K562 (cell line): ENCODE measurements around a stretch of chr17.

DNA sequence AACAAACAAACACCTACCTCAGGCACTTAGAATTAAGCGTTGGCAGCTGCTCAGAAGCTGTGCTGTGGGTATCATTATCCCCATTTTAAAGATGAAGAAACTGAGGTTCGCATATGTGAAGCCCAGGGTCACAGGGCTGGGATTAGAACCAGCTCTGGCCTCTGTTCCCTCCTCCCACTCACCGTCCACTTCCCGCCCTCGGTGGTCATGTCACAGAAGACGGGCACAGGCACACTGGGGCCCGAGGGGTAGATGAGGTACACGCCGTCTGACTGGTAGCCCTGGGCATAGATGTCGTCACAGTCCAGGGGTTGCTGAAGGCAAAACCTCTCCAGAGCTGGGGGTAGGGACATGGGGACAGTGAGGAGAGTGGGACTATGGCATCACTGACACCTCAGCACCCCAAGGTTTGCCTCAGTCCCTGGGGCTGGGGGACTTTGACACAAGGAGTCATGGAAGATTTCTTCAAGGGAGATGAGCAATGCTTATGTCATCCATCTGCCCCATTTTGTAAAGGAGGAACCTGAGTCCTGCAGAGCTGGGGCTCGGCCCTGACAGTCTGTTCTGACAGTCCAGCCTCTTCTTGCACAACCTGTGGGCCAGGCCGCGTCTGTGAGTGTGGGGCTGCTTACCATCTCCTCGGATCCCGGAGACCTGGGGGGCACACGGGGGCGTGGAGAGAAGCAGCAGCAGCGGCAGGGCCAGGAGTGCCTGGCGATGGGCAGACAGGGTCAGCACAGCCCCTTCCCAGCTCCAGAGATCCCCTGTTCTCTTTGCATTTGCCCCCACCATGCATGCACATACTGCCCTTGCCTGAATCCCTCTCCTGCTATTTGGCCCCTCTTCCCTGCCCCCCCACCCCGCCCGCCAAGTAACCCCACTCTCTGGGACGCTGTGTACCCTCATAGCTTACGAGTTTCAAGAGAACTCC, 597 bp downstream of the MFAP4 start:
- RAMPAGE, long total RNA = no peak
- RRBS = no CpG with 5 or more reads among the region's 23 CpGs
PRO-cap:
- standard = no peak
- CoPRO, capped RNA only, 2 experiments = no peak in any of the 2 experiments
- CoPRO, capped and uncapped RNA, 2 experiments = no peak in any of the 2 experiments
- CoPRO, uncapped RNA only, 2 experiments = peak in 1 of 2 experiments; most common plus-strand start position 513 of the sequence (in 1)
CAGE:
- cytosol, long polyA plus RNA = no peak
- long polyA plus RNA = no peak
- nucleolus, long total RNA = no peak
- nucleus, long polyA plus RNA = no peak

GRCh38 chr17:19579290-19580507, 46.0 kb downstream of the SLC47A1 start:
- RAMPAGE, long total RNA = no peak
- RRBS = 32% methylated on average over 35 of the region's 101 CpGs
PRO-cap:
- standard = no peak
- CoPRO, capped RNA only, 2 experiments = no peak in any of the 2 experiments
- CoPRO, capped and uncapped RNA, 2 experiments = no peak in any of the 2 experiments
- CoPRO, uncapped RNA only, 2 experiments = no peak in any of the 2 experiments
CAGE:
- cytosol, long polyA plus RNA = no peak
- long polyA plus RNA = no peak
- nucleolus, long total RNA = no peak
- nucleus, long polyA plus RNA = no peak

DNA sequence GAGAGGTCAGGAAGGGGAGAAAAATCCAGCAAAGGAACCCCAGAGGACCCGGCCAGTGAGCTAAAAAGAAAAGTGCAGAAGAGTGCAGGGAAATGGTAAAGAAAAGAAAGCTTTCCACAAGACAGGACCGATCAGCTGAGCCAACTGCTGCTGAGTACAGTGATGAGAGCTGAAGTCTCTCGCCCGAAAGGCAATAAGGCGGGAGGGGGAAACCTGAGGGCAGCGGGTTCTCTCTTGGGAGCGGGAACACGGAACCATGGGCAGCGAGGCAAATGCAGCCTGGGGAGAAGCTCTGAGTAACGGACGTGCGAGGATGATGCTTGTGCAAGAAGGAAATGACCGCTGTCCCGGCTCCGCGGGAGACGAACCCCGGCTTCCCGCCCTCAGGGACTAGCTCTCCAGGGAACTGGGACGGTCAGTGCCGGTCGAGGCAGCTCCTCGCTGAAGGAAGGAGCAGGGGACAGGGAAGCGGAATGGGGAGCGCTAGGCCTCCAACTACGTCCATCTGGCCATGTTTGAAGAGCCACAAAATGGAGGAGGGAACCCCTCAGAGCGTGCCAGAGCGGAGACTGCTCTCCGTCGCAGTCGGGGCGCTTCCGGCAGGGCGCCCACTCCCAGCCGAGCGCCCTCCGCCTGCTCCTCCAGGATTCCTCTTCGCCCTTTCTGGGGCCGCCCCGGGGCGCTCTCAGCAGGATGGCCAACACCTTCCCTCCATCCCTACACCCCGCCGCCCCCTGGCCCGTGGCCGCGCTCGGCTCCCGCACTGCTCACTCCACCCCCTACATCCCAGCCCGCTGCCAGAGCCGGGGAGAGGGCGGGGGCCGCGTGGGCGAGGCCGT, 480 bp upstream of the ALDH3A2 start:
- RAMPAGE, long total RNA = no peak
- RRBS = 59% methylated on average over 13 of the region's 55 CpGs
PRO-cap:
- standard = bidirectional peak, plus-strand start outside the sequence, minus-strand start at position 774 of the sequence
- CoPRO, capped RNA only, 2 experiments = no peak in any of the 2 experiments
- CoPRO, capped and uncapped RNA, 2 experiments = no peak in any of the 2 experiments
- CoPRO, uncapped RNA only, 2 experiments = no peak in any of the 2 experiments
CAGE:
- cytosol, long polyA plus RNA = no peak
- long polyA plus RNA = no peak
- nucleolus, long total RNA = no peak
- nucleus, long polyA plus RNA = no peak

- RAMPAGE, long total RNA = no peak
- RRBS = no CpG with 5 or more reads among the region's 28 CpGs
PRO-cap:
- standard = no peak
- CoPRO, capped RNA only, 2 experiments = no peak in any of the 2 experiments
- CoPRO, capped and uncapped RNA, 2 experiments = no peak in any of the 2 experiments
- CoPRO, uncapped RNA only, 2 experiments = peak in 2 of 2 experiments; most common plus-strand start chr17:21001452 (in 1); most common minus-strand start chr17:21001451 (in 1)
CAGE:
- cytosol, long polyA plus RNA = no peak
- long polyA plus RNA = no peak
- nucleolus, long total RNA = no peak
- nucleus, long polyA plus RNA = no peak
These were observed 41.1 kb downstream of the USP22 start for GRCh38 chr17:21001315-21002493.

DNA sequence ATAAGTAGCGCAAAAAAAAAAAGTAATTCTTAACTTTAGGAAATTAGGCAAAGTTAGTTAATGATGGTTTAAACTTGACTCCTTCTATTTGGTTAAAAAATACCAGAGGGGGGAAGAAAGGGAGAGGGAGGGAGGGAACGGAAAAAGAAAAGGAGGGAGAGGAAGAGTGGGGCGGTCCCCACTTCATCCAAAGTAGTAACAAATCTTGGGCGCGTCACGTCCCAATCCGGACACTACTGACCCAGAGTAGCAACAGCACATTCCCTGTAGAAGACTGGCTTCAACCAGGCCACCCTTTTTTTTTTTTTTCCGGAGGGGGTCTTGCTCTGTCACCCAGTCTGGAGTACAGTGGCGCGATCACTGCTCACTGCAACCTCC, 2.2 kb downstream of the USP22 start:
- RAMPAGE, long total RNA = no peak
- RRBS = 3% methylated on average over 2 of the region's 10 CpGs
PRO-cap:
- standard = no peak
- CoPRO, capped RNA only, 2 experiments = no peak in any of the 2 experiments
- CoPRO, capped and uncapped RNA, 2 experiments = no peak in any of the 2 experiments
- CoPRO, uncapped RNA only, 2 experiments = no peak in any of the 2 experiments
CAGE:
- cytosol, long polyA plus RNA = no peak
- long polyA plus RNA = no peak
- nucleolus, long total RNA = no peak
- nucleus, long polyA plus RNA = no peak

- RAMPAGE, long total RNA = no peak
- RRBS = 3% methylated on average over 24 of the region's 63 CpGs
PRO-cap:
- standard = bidirectional peak, plus-strand start at chr17:21043362, minus-strand start at chr17:21042978; bidirectional peak, plus-strand start at chr17:21043506, minus-strand start at chr17:21043419; bidirectional peak, plus-strand start at chr17:21043763, minus-strand start at chr17:21043677
- CoPRO, capped RNA only, 2 experiments = peak in 2 of 2 experiments; most common plus-strand start chr17:21043506 (in 2); most common minus-strand start chr17:21043419 (in 2)
- CoPRO, capped and uncapped RNA, 2 experiments = peak in 2 of 2 experiments; most common plus-strand start chr17:21043209 (in 1); most common minus-strand start chr17:21043276 (in 1)
- CoPRO, uncapped RNA only, 2 experiments = no peak in any of the 2 experiments
CAGE:
- cytosol, long polyA plus RNA = no peak
- long polyA plus RNA = no peak
- nucleolus, long total RNA = no peak
- nucleus, long polyA plus RNA = no peak
These were observed 470 bp upstream of the USP22 start for GRCh38 chr17:21043098-21043864.

- RAMPAGE, long total RNA = no peak
- RRBS = 81% methylated on average over 3 of the region's 14 CpGs
PRO-cap:
- standard = no peak
- CoPRO, capped RNA only, 2 experiments = no peak in any of the 2 experiments
- CoPRO, capped and uncapped RNA, 2 experiments = no peak in any of the 2 experiments
- CoPRO, uncapped RNA only, 2 experiments = no peak in any of the 2 experiments
CAGE:
- cytosol, long polyA plus RNA = no peak
- long polyA plus RNA = no peak
- nucleolus, long total RNA = no peak
- nucleus, long polyA plus RNA = no peak
These were observed 32.7 kb upstream of the USP22 start for GRCh38 chr17:21075400-21076062.

GRCh38 chr17:21273133-21273924, 11.2 kb upstream of the MAP2K3 start:
- RAMPAGE, long total RNA = no peak
- RRBS = no CpG with 5 or more reads among the region's 11 CpGs
PRO-cap:
- standard = no peak
- CoPRO, capped RNA only, 2 experiments = no peak in any of the 2 experiments
- CoPRO, capped and uncapped RNA, 2 experiments = no peak in any of the 2 experiments
- CoPRO, uncapped RNA only, 2 experiments = no peak in any of the 2 experiments
CAGE:
- cytosol, long polyA plus RNA = no peak
- long polyA plus RNA = no peak
- nucleolus, long total RNA = no peak
- nucleus, long polyA plus RNA = no peak

- RAMPAGE, long total RNA = no peak
- RRBS = 4% methylated on average over 4 of the region's 26 CpGs
PRO-cap:
- standard = no peak
- CoPRO, capped RNA only, 2 experiments = no peak in any of the 2 experiments
- CoPRO, capped and uncapped RNA, 2 experiments = no peak in any of the 2 experiments
- CoPRO, uncapped RNA only, 2 experiments = no peak in any of the 2 experiments
CAGE:
- cytosol, long polyA plus RNA = no peak
- long polyA plus RNA = no peak
- nucleolus, long total RNA = no peak
- nucleus, long polyA plus RNA = no peak
These were observed 21.3 kb downstream of the KCNJ12 start for GRCh38 chr17:21397321-21397958.

GRCh38 chr17:21524008-21524791, 148.0 kb downstream of the KCNJ12 start:
- RAMPAGE, long total RNA = no peak
- RRBS = no CpG with 5 or more reads among the region's 15 CpGs
PRO-cap:
- standard = unidirectional peak, minus-strand start at chr17:21524265
- CoPRO, capped RNA only, 2 experiments = no peak in any of the 2 experiments
- CoPRO, capped and uncapped RNA, 2 experiments = no peak in any of the 2 experiments
- CoPRO, uncapped RNA only, 2 experiments = no peak in any of the 2 experiments
CAGE:
- cytosol, long polyA plus RNA = no peak
- long polyA plus RNA = no peak
- nucleolus, long total RNA = no peak
- nucleus, long polyA plus RNA = no peak

GRCh38 chr17:22216668-22216954, 524.3 kb downstream of the KCNJ18 start:
- RAMPAGE, long total RNA = no peak
- RRBS = no CpG with 5 or more reads among the region's 18 CpGs
PRO-cap:
- standard = no peak
- CoPRO, capped RNA only, 2 experiments = no peak in any of the 2 experiments
- CoPRO, capped and uncapped RNA, 2 experiments = no peak in any of the 2 experiments
- CoPRO, uncapped RNA only, 2 experiments = no peak in any of the 2 experiments
CAGE:
- cytosol, long polyA plus RNA = no peak
- long polyA plus RNA = no peak
- nucleolus, long total RNA = no peak
- nucleus, long polyA plus RNA = no peak

DNA sequence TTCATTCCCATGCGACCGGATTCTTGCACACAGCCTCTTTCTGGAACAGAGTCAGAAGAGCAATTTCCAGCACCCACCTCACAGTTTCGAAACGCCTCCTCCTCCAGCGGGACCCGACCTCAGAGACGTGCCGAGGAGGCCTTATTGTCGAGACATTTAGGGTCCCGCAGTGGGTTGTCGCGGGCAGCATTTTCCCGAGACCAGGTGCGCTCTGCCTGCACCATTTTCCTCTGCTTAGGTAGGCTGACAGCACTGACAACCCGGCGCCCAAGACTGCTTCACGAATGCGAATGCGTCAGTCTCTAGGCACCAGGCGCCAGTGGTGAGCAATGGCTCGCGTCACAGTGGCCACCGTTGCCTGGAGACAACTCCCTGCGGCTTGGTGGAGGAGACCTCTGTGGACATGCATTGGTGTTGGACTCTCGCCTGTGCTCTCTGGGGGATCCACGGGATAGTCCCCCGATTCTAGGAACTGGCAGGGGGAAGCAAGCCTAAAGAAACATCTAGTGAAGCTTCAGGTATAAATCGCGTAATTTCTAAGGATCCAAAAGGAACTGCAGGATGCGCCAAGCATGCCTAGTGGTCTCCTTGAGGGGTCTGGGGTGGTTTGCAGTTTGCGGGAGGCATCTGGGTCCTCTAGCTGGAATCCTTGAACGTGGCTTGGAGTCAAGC, 1000.2 kb downstream of the KCNJ18 start:
- RAMPAGE, long total RNA = no peak
- RRBS = no CpG with 5 or more reads among the region's 32 CpGs
PRO-cap:
- standard = no peak
- CoPRO, capped RNA only, 2 experiments = no peak in any of the 2 experiments
- CoPRO, capped and uncapped RNA, 2 experiments = no peak in any of the 2 experiments
- CoPRO, uncapped RNA only, 2 experiments = no peak in any of the 2 experiments
CAGE:
- cytosol, long polyA plus RNA = no peak
- long polyA plus RNA = no peak
- nucleolus, long total RNA = no peak
- nucleus, long polyA plus RNA = no peak

DNA sequence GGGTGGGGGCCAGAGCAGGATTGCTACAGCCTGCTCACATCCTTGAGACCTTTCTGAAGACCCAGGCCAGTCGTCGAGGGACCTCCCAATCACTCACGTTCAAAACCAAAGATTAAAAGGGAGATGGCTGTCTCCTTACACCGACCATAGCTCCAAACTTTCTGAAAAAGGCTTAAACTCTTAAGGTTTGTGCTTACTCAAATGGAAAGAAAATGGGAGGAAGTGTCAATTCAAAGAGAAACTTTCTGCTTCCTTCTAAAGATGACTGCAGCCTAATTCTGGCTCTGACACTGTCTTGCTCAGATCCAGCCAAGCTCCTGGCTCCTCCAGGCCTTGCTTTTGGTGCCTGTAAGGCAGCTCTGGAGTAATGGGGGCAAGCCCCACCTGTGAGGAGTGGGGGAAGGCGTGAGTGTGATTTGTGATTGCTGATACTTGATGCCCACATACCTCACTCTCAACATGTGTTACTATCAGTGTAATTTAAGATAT, 54.9 kb upstream of the WSB1 start:
- RAMPAGE, long total RNA = no peak
- RRBS = no CpG with 5 or more reads among the region's 5 CpGs
PRO-cap:
- standard = no peak
- CoPRO, capped RNA only, 2 experiments = no peak in any of the 2 experiments
- CoPRO, capped and uncapped RNA, 2 experiments = no peak in any of the 2 experiments
- CoPRO, uncapped RNA only, 2 experiments = no peak in any of the 2 experiments
CAGE:
- cytosol, long polyA plus RNA = no peak
- long polyA plus RNA = no peak
- nucleolus, long total RNA = no peak
- nucleus, long polyA plus RNA = no peak

- RAMPAGE, long total RNA = no peak
- RRBS = no CpG with 5 or more reads among the region's 23 CpGs
PRO-cap:
- standard = unidirectional peak, minus-strand start at chr17:27245403
- CoPRO, capped RNA only, 2 experiments = no peak in any of the 2 experiments
- CoPRO, capped and uncapped RNA, 2 experiments = no peak in any of the 2 experiments
- CoPRO, uncapped RNA only, 2 experiments = no peak in any of the 2 experiments
CAGE:
- cytosol, long polyA plus RNA = no peak
- long polyA plus RNA = no peak
- nucleolus, long total RNA = no peak
- nucleus, long polyA plus RNA = no peak
These were observed 49.0 kb upstream of the WSB1 start for GRCh38 chr17:27244466-27245833.

- RAMPAGE, long total RNA = no peak
- RRBS = no CpG with 5 or more reads among the region's 18 CpGs
PRO-cap:
- standard = no peak
- CoPRO, capped RNA only, 2 experiments = no peak in any of the 2 experiments
- CoPRO, capped and uncapped RNA, 2 experiments = no peak in any of the 2 experiments
- CoPRO, uncapped RNA only, 2 experiments = no peak in any of the 2 experiments
CAGE:
- cytosol, long polyA plus RNA = no peak
- long polyA plus RNA = no peak
- nucleolus, long total RNA = no peak
- nucleus, long polyA plus RNA = no peak
These were observed 17.2 kb upstream of the WSB1 start for GRCh38 chr17:27276565-27277341.

GRCh38 chr17:27299107-27299406, 5.1 kb downstream of the WSB1 start:
- RAMPAGE, long total RNA = no peak
- RRBS = no CpG with 5 or more reads among the region's 1 CpG
PRO-cap:
- standard = no peak
- CoPRO, capped RNA only, 2 experiments = no peak in any of the 2 experiments
- CoPRO, capped and uncapped RNA, 2 experiments = no peak in any of the 2 experiments
- CoPRO, uncapped RNA only, 2 experiments = peak in 1 of 2 experiments; most common plus-strand start chr17:27299229 (in 1)
CAGE:
- cytosol, long polyA plus RNA = no peak
- long polyA plus RNA = no peak
- nucleolus, long total RNA = no peak
- nucleus, long polyA plus RNA = no peak

GRCh38 chr17:27332170-27332510, 38.2 kb downstream of the WSB1 start:
- RAMPAGE, long total RNA = no peak
- RRBS = no CpG with 5 or more reads among the region's 3 CpGs
PRO-cap:
- standard = no peak
- CoPRO, capped RNA only, 2 experiments = no peak in any of the 2 experiments
- CoPRO, capped and uncapped RNA, 2 experiments = no peak in any of the 2 experiments
- CoPRO, uncapped RNA only, 2 experiments = no peak in any of the 2 experiments
CAGE:
- cytosol, long polyA plus RNA = no peak
- long polyA plus RNA = no peak
- nucleolus, long total RNA = no peak
- nucleus, long polyA plus RNA = no peak